Skeletal muscle satellite cell (primary cell): ENCODE measurements around a stretch of chr3.

DNA sequence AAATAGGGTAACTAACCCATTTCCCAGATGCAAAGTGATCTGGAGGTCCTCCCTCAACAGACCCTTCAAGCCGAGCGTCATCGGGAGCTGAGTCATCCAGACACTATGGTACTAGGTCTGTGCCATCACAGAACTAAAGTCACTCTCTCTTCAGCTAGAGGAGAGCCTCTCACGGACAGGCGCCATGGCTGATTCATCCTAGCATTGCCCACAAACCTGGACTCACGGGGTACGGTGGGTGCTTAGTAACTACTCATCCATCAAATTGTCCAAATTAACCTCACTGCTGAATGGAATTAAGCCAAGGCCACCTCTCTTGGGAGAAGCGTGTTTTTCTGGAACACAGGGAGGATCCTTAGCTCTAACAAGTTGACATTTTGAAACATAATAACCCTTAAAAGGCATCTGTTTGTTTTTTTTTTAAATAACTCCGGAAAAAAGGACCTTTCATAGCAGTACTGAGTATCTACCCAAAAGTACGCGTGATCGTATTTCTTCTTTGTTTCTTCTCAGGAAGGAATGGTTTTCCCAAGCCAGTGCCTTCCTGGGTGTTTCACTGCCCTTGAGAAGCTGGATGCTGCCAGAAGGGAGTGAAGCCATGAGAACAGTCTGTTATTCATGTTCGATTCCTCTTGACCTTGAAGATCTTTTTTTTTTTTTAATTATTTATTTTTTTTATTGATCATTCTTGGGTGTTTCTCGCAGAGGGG lies 45.5 kb upstream of the BDH1 start:
- CAGE, long polyA plus RNA = no peak

DNA sequence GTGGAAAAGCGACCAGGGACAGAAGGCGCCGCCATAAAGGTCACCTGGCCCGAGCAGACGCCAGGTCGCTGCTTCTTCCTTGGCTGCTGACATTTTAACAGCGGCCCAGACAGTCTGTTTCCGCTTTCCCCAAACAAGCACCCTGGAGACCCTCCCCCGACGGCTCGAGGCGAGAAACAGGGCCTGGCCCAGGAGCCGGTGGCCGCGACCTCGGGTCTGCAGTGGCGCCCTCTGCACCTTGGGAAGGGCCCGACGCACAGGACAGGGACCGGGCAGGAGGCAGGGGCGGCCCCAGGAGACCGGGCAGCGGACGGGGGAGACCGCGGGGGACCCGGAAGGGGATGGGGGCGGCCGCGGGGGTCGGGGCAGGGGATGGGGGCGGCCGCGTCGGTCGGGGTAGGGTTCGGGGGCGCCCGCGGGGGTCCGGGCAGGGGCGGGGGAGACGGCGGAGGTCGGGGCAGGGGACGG lies 82.6 kb downstream of the RUBCN start:
- CAGE, long polyA plus RNA = no peak

DNA sequence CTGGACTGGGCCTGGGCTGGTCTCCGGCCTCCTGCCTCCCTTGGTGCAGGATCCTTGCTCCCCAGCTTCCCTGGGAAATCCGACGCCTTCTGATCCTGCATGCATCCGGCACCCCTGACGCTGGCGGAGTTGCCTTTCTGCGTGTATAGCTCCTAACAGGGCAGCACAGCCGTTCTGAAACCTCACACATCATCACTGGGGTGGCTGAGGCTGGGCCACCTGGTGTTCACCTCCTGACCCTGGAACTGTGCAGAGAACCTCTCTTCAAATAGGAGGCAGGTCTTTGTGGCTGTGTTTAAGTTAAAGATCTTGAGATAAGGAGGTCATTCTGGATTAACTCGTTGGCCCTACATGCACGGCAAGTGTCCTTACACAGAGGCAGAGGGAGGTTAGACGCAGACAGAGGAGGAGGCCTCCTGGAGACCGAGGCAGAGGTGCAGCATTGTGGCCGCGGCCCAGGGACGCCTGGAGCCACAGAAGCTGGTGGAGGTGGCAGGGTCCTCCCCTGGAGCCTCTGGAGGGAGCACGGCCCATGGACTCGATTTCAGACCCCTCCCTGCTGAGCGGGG lies 77.5 kb downstream of the RUBCN start:
- CAGE, long polyA plus RNA = no peak

GRCh38 chr3:197674440-197675161 lies 62.1 kb downstream of the RUBCN start:
- CAGE, long polyA plus RNA = no peak

DNA sequence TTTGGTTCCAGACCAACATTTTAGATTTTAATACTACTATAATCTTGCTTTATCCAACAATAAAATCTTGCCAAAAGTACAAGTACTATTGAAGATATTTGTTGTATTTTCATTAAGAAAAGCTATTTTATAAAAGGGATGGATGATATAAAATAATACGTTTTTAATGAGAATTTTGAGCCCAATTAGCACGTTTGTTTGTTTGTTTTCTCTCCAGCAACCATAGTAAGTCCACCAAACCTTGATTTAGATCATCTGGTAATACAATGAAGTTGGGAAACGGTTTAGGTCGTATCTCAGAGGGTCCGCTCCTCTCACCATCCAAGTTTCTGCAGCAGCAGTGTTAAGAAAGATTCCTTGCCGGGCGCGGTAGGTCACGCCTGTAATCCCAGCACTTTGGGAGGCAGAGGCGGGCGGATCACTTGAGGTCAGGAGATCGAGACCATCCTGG lies 745 bp upstream of the LRCH3 start:
- CAGE, long polyA plus RNA = no peak

DNA sequence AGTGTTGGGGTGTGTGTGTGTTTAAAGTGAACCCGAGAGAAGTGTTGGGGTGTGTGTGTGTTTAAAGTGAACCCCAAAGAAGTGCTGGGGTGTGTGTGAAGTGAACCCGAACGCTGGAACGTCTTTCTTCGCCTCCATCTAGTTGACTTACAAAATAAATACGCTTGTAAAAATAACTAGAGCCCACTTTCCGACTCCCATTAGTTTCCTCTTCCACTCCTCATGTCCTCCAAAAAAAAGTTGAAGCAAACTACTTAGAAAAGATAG lies 918 bp downstream of the LRCH3 start:
- CAGE, long polyA plus RNA = no peak

GRCh38 chr3:197838522-197838869 lies 47.4 kb downstream of the LRCH3 start:
- CAGE, long polyA plus RNA = no peak

DNA sequence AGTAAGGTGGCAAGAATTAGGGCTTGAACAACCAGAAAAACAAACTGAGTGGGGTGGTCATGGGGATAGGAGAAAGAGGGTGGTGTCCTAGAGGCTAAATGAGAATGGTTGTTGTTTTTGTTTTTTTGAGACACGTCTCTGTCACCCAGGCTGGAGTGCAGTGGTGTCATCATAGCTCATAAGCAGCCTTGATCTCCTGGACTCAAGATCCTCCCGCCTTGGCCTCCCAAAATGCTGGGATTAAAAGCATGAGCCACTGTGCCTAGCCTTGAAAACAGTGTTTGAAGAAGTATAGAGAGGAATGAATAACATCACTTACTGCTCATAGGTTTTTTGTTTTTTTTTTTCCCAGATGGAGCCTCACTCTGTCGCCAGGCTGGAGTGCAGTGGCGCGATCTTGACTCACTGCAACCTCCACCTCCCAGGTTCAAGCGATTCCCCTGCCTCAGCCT lies 53.3 kb downstream of the LRCH3 start:
- CAGE, long polyA plus RNA = no peak

DNA sequence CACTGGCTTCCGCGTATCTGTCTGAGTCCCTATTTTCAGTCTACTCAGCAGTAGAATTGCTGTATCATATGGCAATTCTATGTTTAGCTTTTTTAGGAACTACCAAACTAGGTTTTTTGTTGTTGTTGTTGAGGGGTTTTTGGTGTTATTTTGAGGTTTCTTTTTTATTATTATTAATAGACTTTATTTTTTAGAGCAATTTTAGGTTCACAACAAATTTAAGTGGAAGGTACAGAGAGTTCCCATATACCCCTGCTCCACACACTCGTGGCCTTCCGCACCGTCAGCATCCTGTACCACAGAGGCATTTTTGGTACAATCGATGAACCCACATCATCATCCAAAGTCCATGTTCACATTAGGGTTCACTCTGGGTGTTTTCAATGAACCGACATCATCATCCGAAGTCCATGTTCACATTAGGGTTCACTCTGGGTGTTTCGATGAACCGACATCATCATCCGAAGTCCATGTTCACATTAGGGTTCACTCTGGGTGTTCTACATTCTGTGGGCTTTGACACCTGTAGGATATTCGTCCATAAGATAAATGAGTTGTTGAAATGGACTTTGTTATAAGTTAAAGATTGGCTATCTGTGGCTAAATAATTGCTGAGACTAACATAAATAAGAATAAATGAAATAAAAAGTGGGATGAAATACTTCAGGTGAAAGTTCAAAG lies 67.9 kb downstream of the LMLN start:
- CAGE, long polyA plus RNA = no peak